ENCODE data around the gene PCNT.

DNA sequence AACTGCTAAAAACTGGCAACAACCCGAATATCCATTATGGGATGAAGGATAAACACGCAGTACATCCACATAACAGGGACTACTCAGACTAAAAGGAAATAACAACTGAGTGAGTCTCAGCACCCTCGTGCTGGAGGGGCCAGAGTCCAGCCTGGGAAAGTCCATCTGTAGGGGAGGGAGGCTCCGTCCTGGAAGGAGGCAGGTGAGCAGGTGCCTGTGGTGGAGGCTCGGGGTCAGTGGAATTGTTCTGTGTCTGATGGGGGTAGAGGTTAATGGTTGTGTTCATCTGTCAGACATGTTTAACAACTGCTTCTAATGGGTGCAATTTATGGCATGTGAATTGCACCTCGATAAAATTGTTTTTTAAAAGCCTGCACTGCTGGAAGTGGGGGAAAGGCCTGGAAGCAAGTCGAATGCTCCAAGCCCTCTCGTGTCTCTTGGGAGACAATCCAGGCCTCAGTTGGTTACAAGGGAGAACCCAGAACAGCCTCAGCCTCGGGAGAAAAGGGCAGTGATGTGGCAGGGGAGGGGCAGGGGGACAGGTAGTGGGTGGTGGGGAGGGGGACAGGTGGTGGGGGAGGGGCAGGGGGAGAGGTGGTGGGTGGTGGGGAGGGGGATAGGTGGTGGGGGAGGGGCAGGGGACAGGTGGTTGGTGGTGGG lies 7.0 kb upstream of the SLC19A1 start:
- PRO-cap, result no peak
- RAMPAGE, long total RNA, result no peak

- PRO-cap, result no peak
- RAMPAGE, long total RNA, result no peak
Observed at GRCh38 chr21:45592135-45592800, 50.0 kb upstream of the SLC19A1 start.

GRCh38 chr21:45593324-45593949 lies 50.1 kb upstream of the PCBP3 start:
- PRO-cap, result no peak
- RAMPAGE, long total RNA, result no peak

GRCh38 chr21:45642326-45643326 lies 899 bp upstream of the PCBP3 start:
- PRO-cap, result no peak
- RAMPAGE, long total RNA, result no peak

- PRO-cap, result no peak
- RAMPAGE, long total RNA, result no peak
Observed at GRCh38 chr21:45972433-45973541, 8.8 kb upstream of the COL6A1 start.

GRCh38 chr21:45977183-45977814 lies 4.3 kb upstream of the COL6A1 start:
- PRO-cap, result no peak
- RAMPAGE, long total RNA, result no peak

DNA sequence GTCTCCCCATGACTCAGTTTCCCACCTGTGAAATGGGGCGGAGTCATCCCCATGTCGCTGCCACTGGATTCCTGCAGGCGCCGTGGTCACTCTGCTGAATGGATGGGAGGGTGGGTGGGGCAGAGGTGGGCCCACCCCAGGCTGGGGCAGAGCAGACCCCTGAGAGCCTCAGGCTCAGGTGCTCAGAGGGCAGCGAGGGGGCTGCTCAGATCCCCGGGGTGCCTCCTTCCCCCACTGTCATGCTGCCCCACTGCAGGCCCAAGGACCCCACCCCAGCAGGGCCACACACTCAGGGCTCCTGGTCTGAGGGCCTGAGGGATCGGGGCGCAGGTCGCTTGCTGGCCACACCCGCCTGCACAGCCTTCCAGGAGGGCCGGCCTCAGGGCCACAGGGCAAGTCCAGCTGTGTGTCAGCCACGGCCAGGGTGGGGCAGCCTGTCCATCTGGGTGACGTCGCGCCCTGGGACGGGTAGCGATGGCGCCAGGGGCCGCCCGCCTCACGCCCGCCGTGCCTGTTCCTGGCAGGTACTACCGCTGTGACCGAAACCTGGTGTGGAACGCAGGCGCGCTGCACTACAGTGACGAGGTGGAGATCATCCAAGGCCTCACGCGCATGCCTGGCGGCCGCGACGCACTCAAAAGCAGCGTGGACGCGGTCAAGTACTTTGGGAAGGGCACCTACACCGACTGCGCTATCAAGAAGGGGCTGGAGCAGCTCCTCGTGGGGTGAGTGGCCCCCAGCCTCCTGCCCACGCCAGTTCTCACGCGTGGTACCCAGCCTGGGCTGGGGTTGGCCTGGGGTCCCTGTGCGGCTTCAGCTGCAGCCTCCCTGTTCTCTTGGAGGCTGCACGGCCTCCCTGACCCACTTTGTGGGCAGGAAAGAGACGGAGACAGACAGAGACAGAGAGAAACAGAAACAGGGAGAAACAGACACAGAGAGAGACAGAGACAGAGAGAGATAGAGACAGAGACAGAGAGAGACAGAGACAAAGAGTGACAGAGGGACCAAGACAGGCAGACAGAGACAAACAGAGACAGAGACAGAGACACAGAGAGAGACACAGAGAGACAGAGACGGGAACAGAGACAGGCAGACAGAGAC lies 2.5 kb downstream of the COL6A1 start:
- PRO-cap, result no peak
- RAMPAGE, long total RNA, result no peak

DNA sequence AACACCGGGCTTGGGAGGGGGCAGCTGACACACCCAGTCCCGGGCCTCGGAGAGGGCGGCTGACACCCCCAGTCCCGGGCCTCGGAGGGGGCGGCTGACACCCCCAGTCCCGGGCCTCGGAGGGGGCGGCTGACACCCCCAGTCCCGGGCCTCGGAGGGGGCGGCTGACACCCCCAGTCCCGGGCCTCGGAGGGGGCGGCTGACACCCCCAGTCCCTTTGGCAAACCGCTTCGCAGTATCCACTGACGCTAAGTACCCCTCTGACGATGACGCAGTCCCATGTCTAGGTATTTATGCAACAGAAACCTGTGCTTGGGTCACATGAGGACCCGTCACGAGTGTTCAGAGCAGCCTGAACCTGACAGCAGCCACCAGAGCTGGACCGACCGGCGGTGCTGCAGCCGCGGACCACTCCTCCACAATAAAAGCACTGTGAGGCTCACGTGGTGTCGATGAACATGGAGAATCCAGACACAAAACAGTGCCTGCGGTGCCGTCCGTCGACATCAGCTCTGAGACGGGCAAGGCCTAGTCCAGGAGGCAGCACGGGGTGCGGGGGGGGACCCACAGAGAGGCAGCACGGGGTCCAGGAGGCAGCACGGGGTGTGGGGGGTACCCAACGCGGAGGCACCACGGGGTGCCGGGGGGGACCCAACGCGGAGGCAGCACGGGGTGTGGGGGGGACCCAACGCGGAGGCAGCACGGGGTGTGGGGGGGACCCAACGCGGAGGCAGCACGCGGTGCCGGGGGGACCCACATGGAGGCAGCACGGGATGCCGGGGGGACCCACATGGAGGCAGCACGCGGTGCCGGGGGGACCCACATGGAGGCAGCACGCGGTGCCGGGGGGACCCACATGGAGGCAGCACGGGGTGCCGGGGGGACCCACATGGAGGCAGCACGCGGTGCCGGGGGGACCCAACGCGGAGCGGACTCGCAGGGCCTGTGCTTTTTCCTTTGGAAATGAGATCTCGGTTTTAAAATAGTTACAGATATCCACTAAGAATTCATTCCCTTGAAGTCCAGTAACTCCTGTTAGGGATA lies 51.8 kb downstream of the COL6A1 start:
- PRO-cap, result no peak
- RAMPAGE, long total RNA, result no peak

GRCh38 chr21:46040495-46041067 lies 57.3 kb upstream of the COL6A2 start:
- PRO-cap, result no peak
- RAMPAGE, long total RNA, result no peak

GRCh38 chr21:46054393-46055059 lies 43.4 kb upstream of the COL6A2 start:
- PRO-cap, result no peak
- RAMPAGE, long total RNA, result no peak

DNA sequence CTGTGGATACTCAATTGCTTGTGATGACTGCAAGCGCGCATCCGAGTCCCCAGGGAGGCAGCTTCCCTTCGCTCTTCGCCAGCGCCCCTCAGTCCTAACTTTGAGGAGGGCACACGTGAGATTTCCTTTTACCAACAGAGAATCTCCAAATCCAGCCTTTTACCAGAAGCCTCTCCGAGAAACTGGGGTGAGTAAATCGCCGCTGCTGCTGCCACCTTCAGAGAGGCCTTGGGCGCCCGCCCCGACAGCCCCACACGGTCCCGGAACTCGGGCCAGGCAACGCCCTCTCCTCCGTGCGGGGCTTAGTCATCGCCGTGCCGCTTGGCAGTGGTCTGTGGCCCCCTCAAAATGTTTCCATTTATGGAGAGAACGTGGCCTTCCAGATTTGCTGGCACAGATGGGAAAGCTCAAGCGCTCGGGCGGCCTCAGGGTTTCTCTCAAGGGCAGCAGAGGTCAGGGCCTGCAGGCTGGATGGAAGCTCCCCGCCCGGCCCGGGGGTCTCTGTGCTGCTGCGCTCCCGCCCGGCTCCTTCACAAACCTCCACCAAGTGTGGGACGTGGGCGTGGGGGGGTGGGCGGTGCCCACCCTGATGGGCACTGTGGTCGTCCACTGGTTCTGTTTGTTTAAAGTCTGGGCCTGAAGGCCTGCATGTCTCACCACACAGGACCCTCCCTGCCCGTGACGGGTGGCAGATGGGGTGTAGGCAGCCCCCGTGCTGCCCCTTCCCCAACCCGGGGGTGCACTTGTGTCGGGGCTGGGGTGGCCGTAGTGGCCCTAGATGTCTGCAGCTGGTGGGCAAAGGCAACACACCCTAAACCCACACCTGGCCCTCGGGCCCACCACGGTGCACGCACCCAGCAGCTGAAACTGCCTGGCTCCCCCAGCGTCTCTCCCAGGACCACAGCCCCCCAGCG lies 41.2 kb upstream of the COL6A2 start:
- PRO-cap, result no peak
- RAMPAGE, long total RNA, result no peak

GRCh38 chr21:46066232-46066588 lies 31.7 kb upstream of the COL6A2 start:
- PRO-cap, result no peak
- RAMPAGE, long total RNA, result no peak

- PRO-cap, result no peak
- RAMPAGE, long total RNA, result no peak
Observed at GRCh38 chr21:46078449-46079021, 19.4 kb upstream of the COL6A2 start.

GRCh38 chr21:46150428-46150999 lies 4.9 kb downstream of the FTCD start:
- PRO-cap, result no peak
- RAMPAGE, long total RNA, result no peak

GRCh38 chr21:46187315-46187903 lies 3.1 kb upstream of the SPATC1L start:
- PRO-cap, result no peak
- RAMPAGE, long total RNA, result no peak

DNA sequence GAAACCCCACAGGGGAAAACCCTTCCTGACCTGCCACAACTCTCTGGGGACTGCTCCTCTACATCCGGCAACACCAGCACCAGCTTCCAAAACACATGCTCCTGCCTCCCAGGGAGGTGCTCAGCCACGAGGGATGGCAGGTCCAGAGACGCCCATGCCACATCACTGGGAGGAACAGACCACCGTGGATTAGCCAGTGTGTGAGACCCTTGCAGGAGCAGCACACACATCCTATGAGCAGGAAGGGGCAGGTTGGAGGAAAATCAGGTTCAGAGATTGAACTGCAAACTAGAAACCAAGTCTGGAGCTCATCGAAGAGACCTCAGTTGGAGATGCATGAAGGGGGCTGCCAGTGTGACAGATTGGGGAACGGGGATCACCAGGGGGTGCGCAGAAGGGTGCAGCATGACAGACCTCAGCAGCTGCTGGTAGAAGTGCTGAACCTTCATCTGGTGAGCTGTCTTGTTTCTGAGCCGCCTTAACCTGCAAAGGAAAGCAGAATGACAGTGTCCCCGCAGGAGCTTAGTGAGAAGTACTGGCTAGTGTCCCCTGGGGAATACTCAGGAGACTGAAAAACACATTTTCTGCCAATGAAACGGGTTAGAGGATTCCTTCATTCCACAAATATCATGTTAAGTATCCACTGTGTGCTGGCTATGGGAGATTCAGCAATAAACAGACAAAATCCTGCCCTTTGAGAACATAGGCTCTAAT lies 25.9 kb upstream of the LSS start:
- PRO-cap, result no peak
- RAMPAGE, long total RNA, result no peak

GRCh38 chr21:46323951-46324321 lies at the start of gene PCNT:
Gene PCNT, plus strand, starts transcription at chr21:46324156.
- PRO-cap, result bidirectional peak, plus-strand start at chr21:46324187, minus-strand start at chr21:46323870
- RAMPAGE, long total RNA, result start-site peak on the plus strand at chr21:46324092-46324203, 35 and 31 reads in 2 replicates

GRCh38 chr21:46375540-46376374 lies 51.8 kb downstream of the PCNT start:
- PRO-cap, result no peak
- RAMPAGE, long total RNA, result no peak

GRCh38 chr21:46448080-46448722 lies 10.5 kb upstream of the DIP2A start:
- PRO-cap, result unidirectional peak, plus-strand start at chr21:46448447
- RAMPAGE, long total RNA, result no peak

DNA sequence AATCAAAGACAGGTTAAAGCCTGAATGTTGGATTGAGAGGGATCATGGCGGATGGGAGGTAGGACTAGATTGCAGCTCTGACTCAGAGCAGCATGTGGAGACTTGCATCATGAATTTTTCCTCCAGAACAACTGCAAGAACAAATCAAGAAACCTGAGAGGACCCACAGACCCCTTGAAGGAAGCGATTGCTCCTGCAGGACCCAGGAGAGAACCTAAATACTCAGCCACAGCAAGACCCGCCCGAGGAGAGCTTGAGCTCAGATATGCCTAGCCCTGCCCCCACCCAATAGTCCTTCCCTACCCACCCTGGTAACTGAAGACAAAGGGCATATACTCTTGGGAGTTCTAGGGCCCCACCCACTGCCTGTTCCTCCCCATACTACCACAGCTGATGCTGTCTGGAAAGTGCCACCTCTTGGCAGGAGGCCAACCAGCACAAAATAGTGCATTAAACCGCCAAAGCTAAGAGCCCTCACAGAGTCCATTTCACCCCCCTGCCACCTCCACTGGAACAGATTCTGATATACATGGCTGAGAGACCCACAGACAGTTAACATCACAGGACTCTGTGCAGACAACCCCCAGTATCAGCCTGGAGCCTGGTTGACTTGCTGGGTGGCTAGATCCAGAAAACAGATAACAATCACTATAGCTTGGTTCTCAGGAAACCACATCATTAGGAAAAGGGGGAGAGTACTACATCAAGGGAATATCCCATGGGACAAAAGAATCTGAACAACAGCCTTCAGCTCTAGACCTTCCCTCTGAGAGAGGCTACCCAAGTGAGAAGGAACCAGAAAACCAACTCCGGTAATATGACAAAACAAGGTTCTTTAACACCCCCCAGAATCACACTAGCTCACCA lies 19.3 kb downstream of the S100B start:
- PRO-cap, result no peak
- RAMPAGE, long total RNA, result no peak

Data from Karpas-422 (cell line).